Duodenum (tissue), 1 donor: ENCODE data around the genes PGAM4, TBX22, SH3BGRL, APOOL, ZNF711 and POF1B.

DNA sequence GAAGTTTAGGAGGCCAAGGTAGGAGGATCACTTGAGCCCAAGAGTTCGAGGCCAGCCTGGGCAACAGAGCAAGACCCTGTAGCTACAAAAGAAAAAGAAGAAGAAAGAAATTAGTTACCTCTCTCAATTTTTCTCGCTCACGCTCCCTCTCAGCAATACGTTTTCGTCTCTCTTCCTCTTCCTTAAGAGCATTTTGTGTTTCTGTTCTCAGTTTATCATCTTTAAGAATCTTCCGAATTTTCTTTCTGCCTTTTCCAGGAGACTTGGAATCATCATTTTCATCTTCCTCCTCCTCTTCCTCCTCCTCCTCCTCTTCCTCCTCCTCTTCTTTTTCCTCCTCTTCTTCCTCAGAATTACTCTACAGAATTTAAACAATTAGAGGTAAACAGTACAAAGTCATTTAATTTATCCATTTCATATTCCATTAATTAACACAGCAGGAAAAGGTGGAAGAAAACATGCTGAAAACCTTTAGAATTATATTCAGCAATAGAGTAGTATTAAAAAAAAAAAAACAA is 134.0 kb downstream of the ATRX start:
- PRO-cap, result no peak

GRCh38 chrX:77969516-77969939 is at the start of gene PGAM4:
Gene PGAM4, minus strand, starts transcription at chrX:77969638.
- PRO-cap, result no peak

- PRO-cap, result no peak
Measured at GRCh38 chrX:78068888-78069711, 34.9 kb upstream of the PGK1 start.

GRCh38 chrX:78104532-78105490 is 763 bp downstream of the PGK1 start:
- PRO-cap, result unidirectional peak, minus-strand start at chrX:78105028

DNA sequence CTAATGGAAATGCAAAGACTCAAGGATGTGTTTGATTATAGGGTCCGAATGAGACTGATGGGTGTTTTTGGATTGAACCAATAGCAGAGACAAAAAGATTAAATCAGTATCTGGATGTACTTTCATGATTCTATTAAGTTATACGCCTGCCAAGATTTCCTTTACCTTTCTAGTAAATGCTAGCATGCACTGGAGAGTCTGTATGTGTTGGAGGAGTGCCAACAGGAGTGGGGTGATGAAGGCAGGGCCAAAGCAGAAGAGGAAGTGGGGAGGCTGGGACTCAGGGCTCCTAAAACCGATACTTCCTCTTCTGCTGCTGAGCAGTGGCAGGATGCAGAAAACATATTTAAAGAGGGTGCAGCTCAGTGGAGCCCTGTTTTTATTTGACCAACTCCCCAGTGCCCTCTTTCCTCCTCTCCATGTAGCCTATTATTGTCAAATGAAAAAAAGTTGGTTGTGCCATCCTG is 5.6 kb downstream of the CYSLTR1 start:
- PRO-cap, result no peak

- PRO-cap, result no peak
Measured at GRCh38 chrX:78516821-78517595, 142.1 kb downstream of the RTL3 start.

- PRO-cap, result no peak
Measured at GRCh38 chrX:79258939-79259466, 108.1 kb downstream of the ITM2A start.

- PRO-cap, result no peak
Measured at GRCh38 chrX:79262763-79262962, 104.5 kb downstream of the ITM2A start.

- PRO-cap, result no peak
Measured at GRCh38 chrX:80014187-80014968, at the start of gene TBX22. Gene TBX22, plus strand, starts transcription at chrX:80014753.

DNA sequence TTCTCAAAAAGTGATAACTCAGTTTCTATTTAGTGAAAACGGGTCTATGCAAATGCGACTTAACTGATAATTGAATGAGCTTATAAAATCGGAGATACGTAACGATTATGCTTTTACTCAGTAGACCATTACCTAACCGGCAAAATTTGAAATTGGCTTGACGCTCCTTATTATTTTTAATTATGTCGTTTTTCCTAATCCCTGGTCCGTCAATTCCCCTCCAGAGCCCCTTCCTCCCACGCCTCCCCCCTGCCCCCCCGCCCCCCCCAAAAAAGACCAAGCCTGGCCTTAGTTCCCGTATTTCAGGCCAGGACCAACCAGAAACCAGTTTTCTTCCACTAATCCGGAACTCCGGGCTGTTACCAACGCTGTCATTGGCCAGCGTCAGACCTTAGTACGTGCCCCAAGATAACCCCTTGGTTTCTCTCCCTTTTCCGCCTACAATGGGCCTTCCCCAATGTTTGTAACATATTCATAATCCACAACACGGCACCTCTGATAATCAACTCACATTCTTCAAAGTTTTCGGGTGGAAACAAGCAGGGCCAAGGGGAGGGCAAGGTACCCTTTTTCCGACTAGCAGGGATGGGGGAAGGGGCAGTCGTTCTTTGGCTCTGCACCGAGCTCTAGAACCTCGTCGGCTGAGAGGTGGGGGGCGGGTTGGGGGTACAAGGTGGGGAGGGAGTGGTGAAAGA is 1.7 kb downstream of the BRWD3 start:
- PRO-cap, result no peak

GRCh38 chrX:81114691-81115378 is 86.9 kb downstream of the HMGN5 start:
- PRO-cap, result no peak

DNA sequence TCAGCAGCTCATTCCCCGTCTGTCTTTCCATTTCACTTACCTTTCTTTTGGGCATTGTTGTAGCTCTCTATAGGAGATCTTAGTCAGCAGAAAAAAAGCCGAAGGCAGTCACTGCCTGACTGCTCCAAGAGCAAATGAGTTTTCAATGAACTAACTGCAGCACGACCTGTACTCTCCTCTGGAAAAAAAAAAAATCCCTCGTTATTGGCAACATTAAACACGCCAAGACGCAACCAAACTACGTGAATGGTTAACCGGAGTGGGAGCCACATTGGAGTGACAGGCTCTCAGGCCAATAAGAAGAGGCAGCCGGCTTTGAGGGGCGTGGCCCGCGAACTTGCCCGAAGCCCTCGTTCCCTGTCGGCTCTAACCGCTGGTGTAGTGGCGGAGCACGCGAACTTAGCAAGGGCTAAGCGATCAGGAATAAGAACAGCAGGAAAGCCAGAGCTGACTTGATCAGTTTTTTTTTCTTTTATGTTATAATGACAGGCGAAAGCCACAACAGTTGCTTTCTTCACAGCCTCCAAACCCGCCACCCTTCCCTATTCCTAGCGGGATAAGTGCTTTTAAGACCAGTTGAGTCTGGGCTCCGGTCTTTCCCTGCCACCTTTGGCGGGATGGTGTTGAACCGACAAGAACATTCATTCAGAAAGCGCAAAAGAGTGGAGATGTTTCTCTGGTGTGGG is 80.1 kb downstream of the HMGN5 start:
- PRO-cap, result bidirectional peak, plus-strand start at position 373 of the sequence, minus-strand start at position 136 of the sequence

DNA sequence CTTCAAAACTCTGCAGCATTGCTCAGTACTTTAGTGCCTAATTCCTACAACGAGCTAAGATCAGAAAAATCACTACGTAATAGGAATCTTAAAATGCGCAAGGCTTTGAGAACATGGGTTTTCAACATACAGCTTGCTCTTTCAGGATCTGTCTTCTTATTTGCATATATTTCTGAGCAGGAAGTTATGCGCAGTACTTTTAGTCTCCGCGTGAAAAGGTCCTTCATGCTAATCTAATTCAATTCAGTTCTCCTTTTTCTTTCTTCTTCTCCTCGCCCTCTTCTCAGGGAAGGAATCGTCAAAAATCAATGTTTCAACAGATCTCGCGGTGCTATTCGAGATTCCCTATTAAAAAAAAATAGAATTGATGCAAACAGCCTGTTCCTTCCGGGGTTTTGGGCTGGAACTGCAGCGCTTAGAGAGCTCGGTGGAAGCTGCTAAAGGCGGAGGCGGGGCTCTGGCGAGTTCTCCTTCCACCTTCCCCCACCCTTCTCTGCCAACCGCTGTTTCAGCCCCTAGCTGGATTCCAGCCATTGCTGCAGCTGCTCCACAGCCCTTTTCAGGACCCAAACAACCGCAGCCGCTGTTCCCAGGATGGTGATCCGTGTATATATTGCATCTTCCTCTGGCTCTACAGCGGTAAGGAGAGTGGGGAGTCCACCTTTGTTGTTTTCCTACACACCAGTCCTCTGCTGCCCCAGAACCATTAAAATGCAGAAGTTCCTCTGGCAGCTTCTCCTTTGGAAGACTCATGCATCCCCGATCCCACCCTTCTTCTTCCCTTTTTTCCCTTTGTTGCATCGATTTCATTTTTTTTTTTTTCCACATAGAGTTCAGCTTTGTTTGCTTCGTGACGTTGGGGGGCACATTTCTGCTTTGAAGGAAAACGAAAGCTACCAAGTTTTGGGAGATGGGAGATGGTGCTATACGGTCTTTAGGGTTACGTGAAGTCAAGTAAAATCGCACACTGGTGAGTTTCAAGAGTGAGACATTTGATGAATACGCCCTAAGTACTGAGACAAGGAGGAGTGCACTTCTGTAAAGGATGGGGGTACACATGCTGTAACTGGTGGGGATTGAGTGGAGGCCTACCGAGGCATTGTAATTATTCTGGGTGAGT is at the start of gene SH3BGRL:
SH3BGRL (plus strand) TSS at position 496 of the 1,120 bp plus-strand sequence.
- PRO-cap, result bidirectional peak, plus-strand start at position 390 of the sequence, minus-strand start at position 307 of the sequence

GRCh38 chrX:82535441-82535775 is 972.7 kb upstream of the POU3F4 start:
- PRO-cap, result no peak

DNA sequence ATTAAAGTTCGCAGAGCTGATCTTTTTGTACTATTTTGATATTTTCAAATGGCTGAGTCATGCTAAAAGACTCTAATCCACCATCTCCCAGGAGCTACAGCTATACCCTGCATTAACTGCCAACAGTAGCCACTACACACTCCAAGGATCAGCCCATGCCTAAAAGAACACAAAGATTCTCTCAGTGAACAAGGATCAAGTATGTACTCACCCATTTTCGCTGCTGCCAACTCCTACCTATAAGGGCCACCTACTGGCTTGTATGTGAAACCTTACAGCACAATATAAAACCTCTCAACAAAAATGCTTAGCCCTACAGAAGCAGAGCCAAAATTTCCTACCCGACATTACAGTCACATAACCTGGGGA is 562.8 kb upstream of the POU3F4 start:
- PRO-cap, result no peak

DNA sequence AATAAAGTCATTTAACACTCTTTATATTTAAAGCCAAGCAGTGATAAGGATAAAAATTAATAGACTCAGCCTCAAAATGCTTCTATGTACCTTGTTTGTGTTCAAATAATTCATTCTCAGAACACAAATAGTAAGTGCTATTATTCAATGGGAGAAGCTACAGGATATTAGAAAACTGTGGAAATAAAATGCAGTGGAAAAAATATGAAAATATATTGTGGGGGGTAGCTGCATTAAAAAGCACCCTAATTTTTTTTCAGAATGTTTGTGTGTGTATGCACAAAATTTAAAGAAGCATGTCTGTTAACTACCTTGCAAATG is 11.5 kb upstream of the POU3F4 start:
- PRO-cap, result no peak

GRCh38 chrX:84061669-84062435 is 126.1 kb downstream of the RPS6KA6 start:
- PRO-cap, result no peak

DNA sequence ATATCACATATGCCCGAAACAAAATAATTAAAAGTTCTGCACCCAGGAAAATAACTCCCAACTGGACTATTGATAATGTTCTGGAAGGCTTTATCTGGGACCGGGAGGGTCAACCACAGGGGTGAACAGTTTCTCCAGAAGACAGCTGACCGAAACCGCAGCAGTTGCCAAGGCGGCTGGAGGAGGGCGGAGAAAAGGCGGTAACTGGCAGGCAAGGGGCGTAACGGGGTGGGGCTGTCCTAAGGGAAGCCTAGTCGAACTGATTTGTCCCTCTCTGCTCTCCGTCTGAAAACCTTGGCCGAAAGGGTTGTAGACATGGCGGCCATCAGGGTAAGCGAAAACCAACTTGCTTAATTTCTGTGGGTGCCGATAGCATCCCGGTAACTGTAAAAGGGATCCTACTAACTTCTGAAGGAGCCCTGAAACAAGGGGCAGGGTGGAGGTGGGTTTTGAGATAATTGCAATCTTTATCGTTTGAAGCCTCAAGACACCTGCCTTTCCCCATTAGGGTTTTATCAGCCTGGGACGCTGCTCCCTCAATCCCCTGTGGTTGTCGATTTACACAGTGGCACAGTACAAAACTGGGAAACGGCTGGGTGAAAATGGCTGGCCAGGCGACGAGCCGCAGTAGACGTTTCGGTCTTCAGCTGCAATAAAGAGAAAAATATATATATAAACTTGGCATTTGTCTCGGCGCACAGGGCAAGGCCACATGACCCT is at the start of gene APOOL:
APOOL (plus strand) TSS at position 280 of the 720 bp plus-strand sequence.
- PRO-cap, result no peak

- PRO-cap, result no peak
Measured at GRCh38 chrX:85243675-85244358, at the start of gene ZNF711. Gene ZNF711, plus strand, starts transcription at chrX:85243991.

DNA sequence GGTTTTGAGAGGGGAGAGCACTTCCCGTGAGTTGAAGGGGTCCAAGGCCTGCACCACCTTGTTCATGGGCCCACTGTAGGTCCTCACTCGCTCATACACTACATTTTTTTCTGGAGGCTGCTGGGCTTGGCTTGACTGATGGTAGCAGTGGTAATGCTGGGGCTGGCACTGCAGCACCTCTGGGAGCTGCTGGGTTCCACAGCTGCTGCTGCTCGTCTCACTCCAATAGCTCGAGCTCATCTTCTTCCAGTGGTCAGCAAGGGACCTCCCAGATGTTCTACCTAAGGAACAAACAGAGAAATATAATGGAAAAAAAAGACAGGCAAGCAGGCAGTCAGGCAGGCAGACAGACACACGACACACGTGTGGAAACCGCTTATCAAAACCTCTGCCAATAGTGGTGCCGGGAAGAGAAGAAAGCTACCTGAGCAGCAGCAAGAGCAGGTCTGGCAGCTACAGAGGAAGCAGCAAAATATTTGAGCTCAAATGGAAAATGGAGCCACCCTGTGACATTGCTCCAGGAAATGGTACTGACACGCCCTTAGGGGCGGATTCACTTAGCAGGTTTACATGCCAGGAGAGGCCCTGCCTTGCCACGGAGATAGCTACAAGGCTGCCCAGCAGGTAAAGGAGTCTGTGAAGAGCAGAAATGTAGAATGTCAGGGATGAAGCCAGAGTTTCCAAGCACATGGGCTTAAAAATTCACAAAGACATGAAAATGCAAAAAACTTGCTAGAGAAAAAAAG is at the start of gene POF1B:
POF1B (minus strand) TSS at position 451 of the 746 bp plus-strand sequence.
- PRO-cap, result bidirectional peak, plus-strand start at position 598 of the sequence, minus-strand start at position 448 of the sequence